Right lobe of liver (tissue), 4 donors: ENCODE data around the gene IGIP.

DNA sequence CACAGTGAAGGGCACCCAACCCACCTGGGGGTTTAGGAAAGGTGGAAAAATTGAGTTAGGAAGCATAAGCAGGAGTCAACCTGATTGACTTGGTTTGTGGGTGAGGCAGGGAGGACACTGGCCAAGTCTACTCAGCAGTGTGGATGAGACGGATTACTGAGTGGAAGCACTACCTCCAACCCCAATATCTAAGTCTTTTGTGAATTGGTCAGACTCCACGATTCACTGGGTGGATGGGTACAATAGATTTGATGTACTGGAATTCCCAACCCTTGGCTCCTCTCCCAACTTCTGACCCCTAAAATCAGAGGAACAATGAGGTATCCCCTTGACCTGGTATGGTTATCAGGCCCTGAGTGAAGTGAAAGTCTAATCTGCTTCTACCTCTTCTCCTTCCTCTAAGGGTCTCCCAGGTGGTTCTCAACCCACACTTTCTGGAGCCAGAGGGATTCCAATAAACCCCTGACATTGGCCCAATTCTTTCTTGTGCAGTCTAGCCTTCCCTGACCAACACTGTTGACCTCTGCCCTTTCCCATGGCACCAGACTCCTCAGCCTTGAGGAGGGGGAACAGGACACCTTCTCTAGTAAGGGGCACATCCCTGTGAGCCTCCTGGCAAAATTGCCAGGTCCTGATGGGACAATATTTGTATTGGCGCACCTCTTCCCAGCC is 5.3 kb downstream of the EGR1 start:
- PRO-cap, 4 experiments: peak in 1 of 4 experiments; most common plus-strand start position 98 of the sequence (in 1)
- RAMPAGE, long total RNA, 2 experiments: no peak in any of the 2 experiments

DNA sequence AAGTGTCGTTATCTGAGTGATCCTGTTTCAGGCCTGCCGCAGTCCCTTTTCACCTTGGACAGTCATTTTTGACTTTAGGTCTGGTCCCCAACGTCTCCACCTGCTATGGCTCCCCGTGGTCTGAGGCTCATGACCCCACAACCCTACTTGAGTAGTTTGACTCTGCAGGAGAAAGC is 27.4 kb downstream of the EGR1 start:
- PRO-cap, 4 experiments: no peak in any of the 4 experiments
- RAMPAGE, long total RNA, 2 experiments: no peak in any of the 2 experiments

- PRO-cap, 4 experiments: peak in 2 of 4 experiments; most common plus-strand start chr5:138505067 (in 1); most common minus-strand start chr5:138504847 (in 1)
- RAMPAGE, long total RNA, 2 experiments: no peak in any of the 2 experiments
Measured at GRCh38 chr5:138504557-138505548, 38.2 kb downstream of the ETF1 start.

DNA sequence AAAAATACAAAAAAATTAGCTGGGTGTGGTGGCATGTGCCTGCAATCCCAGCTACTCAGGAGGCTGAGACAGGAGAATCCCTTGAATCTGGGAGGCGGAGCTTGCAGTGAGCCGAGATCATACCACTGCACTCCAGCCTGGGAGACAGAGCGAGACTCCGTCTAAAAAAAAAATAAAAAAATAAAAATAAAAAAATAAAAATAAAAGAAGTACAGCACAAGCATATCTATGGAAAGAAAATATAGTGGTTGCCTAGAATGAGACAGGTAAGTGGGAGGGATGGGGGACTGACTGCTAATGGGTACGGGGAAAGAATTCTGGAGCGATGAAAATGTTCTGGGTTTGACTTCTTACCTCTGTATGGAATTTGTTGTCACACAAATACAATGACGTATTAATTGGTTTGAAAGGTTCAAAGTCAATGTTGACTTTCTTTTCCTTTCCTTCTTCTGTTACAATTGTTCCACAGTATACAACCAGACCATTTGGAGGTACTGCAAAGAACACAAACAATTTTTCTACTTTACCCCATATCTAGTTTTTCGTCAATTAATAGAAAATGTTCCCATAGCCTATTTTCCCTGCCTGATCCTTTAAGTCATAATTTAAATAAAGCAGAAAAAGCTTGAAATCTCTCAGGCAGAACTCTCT is 25.7 kb downstream of the ETF1 start:
- PRO-cap, 4 experiments: peak in 2 of 4 experiments; most common plus-strand start position 479 of the sequence (in 2); most common minus-strand start position 299 of the sequence (in 1)
- RAMPAGE, long total RNA, 2 experiments: no peak in any of the 2 experiments

DNA sequence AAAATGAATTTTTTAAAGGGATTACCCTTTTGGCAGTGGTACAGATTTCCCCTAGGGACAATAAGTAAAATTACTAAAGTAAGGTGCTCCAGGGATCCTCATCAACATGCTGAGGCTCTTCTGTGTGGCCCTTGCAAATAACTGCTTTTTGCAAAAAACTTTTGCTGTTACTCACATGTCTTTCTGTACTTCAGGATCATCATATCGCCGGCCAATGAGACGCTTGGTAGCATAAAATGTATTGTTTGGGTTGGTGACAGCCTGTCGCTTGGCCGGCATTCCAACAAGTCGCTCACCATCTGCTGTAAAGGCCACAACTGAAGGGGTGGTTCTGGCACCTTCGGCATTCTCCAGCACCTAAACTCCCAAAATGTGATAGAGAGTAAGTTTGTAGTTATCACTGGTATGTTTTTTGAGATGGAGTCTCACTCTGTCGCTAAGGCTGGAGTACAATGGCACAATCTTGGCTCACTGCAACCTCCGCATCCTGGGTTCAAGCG is 4.4 kb downstream of the HSPA9 start:
- PRO-cap, 4 experiments: no peak in any of the 4 experiments
- RAMPAGE, long total RNA, 2 experiments: no peak in any of the 2 experiments

GRCh38 chr5:138725725-138726419 is 27.4 kb upstream of the CTNNA1 start:
- PRO-cap, 4 experiments: peak in 1 of 4 experiments; most common minus-strand start chr5:138725986 (in 1)
- RAMPAGE, long total RNA, 2 experiments: no peak in any of the 2 experiments

GRCh38 chr5:138960120-138960624 is 85.0 kb upstream of the LRRTM2 start:
- PRO-cap, 4 experiments: no peak in any of the 4 experiments
- RAMPAGE, long total RNA, 2 experiments: no peak in any of the 2 experiments

DNA sequence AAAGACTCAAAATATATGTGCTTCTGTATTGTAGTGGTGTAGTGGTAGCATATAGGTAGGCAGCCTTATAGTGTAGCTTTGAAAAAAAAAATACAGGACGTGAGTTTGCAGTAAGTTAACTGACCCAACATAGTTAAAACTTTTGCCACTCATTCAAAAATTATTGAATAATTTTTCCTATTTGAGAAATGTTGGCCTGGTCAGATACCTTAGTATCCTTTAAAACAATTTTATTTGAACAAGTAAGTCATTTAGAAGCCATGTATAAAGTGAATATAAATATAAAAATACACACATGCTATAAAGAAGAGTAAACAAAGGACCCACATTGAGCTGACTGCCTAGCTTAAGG is 18.5 kb upstream of the PAIP2 start:
- PRO-cap, 4 experiments: no peak in any of the 4 experiments
- RAMPAGE, long total RNA, 2 experiments: no peak in any of the 2 experiments

DNA sequence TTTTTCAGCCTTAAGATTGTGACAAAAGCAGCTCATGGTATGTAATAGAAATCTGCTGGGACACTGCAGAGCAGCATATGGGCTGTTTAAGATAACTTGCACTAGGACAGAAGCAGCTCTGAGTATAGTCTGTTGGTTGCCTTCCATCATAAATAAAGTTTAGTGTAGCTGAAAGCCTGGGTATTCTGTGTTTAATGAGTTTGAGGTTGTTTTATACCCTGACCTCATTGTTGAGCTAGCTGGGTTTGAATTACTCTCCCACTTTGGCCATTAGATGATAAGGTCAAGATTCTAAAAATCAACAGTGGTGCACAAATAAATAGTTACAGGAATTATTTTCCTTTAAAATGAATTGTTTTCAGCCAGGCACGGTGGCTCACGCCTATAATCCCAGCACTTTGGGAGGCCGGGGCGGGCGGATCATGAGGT is 9.3 kb upstream of the PAIP2 start:
- PRO-cap, 4 experiments: no peak in any of the 4 experiments
- RAMPAGE, long total RNA, 2 experiments: no peak in any of the 2 experiments

DNA sequence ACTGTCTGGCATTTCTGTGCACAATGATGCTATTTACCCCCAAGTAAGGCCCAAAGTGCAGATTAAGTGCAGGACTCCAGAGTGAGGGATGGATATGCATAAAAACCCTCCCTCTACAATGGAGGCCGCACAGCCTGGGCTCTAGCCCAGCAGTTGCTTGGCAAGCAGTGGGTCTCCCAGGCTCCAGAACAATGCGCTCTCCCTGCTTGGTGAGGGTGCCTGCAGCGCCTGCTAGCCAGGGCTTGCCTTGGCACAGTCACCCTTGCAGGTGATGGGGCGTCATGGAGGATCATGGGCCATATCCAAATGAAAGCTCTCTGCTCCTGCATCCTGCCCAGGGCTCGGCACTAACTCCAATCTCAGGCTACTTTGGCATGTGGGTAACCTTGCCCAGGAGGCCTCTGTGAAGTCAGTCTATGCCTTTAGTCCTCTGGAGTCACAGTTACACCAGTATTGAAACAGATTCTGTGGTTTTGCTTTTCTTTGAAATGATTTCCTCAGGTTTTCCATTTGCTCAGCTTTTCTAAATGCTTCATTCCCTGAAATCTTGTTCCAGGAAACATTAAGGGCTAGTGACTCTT is 11.5 kb upstream of the SPATA24 start:
- PRO-cap, 4 experiments: no peak in any of the 4 experiments
- RAMPAGE, long total RNA, 2 experiments: no peak in any of the 2 experiments

- PRO-cap, 4 experiments: peak in 1 of 4 experiments; most common plus-strand start chr5:139633500 (in 1)
- RAMPAGE, long total RNA, 2 experiments: no peak in any of the 2 experiments
Measured at GRCh38 chr5:139633200-139634451, 14.5 kb upstream of the CXXC5 start.

- PRO-cap, 4 experiments: peak in 2 of 4 experiments; most common minus-strand start chr5:139649562 (in 2)
- RAMPAGE, long total RNA, 2 experiments: no peak in any of the 2 experiments
Measured at GRCh38 chr5:139649050-139650107, 1.2 kb downstream of the CXXC5 start.

GRCh38 chr5:139903864-139904853 is 108.6 kb downstream of the PSD2 start:
- PRO-cap, 4 experiments: no peak in any of the 4 experiments
- RAMPAGE, long total RNA, 2 experiments: no peak in any of the 2 experiments

DNA sequence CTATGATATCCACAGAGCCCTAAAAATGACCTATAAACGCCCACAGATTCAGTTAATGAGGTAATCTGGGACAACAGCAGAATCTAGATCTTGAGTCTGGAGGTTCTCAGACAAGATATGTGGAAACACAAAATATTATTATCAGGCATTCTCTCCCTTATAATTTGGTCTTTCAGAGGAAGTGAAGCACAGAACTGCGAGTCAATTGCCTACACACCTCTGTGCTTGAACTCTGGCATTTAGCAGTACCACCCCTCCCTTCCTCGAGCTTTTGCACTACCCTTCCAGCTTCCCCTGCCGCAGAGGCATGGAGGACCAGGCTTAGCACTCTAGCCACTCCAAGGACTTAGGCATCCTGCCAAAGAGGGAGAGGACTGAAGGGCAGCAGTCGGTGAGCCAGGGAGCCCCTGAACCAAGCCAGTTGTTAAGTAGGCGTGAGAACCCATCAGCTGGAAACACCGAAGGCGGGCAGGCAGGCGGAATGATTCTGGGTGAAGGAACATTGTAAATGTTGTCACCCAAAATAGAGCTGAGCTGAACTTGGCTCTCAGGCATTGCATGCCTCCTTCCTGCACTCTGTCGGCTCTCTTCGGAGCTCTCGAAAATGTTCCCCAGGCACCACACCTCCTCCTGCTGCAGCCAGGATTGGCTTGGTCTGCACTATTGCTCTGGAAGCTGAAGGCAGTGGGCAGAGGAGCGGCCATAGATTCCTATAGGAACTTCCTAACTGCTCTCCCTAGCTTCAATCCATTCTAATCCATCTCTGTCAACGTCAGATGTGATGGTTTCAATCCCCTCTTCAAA is 42.8 kb downstream of the NRG2 start:
- PRO-cap, 4 experiments: no peak in any of the 4 experiments
- RAMPAGE, long total RNA, 2 experiments: no peak in any of the 2 experiments

DNA sequence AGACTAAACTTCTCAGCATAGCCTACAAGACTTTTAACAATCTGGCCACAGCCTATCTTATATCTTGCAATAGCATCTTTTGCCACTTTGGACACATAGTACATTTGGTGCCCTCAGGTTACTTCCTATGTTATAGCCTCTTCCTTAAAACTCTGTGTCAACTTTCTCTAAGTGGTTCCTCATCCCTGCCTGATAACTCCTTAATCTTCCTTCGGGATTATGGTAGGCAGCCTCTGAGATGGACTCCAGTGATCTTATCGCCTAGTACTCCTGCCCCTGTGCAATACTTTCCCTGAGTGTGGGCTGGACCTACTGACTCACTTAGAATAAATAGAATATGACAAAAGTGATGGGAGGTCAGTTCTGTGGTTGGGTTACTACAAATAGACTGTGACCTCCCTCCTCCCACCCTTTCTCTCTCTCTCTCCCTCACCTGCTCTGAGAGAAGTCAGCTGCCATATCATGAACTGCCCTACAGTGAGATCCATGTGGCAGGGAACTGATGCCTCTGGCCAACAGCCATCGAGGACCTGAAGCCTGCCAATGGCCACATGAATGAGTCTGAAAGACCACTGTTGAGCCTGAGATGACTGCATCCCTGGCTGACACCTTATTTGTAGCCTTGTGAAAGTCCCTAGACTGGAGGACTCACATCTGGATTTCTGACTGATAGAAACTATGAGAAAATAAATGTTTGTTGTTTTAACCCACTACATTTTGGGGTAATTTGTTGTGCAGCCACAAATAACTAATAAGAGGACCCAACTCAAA is 31.8 kb downstream of the NRG2 start:
- PRO-cap, 4 experiments: no peak in any of the 4 experiments
- RAMPAGE, long total RNA, 2 experiments: no peak in any of the 2 experiments

DNA sequence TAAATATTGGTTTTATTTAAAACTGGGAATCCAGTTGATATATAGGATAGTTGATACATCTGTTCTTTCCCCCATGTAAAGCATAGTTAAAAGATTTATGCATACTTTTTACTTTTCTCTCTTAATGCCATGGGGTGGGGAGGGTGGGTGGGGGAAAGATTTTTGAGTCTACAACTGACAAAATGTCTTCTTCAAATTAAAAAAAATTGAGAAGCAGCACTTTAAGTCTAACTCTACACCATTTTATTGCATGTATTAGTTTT is at the start of gene IGIP:
Gene IGIP, plus strand, starts transcription at position 154 of the 263 bp plus-strand sequence.
- PRO-cap, 4 experiments: no peak in any of the 4 experiments
- RAMPAGE, long total RNA, 2 experiments: no peak in any of the 2 experiments

DNA sequence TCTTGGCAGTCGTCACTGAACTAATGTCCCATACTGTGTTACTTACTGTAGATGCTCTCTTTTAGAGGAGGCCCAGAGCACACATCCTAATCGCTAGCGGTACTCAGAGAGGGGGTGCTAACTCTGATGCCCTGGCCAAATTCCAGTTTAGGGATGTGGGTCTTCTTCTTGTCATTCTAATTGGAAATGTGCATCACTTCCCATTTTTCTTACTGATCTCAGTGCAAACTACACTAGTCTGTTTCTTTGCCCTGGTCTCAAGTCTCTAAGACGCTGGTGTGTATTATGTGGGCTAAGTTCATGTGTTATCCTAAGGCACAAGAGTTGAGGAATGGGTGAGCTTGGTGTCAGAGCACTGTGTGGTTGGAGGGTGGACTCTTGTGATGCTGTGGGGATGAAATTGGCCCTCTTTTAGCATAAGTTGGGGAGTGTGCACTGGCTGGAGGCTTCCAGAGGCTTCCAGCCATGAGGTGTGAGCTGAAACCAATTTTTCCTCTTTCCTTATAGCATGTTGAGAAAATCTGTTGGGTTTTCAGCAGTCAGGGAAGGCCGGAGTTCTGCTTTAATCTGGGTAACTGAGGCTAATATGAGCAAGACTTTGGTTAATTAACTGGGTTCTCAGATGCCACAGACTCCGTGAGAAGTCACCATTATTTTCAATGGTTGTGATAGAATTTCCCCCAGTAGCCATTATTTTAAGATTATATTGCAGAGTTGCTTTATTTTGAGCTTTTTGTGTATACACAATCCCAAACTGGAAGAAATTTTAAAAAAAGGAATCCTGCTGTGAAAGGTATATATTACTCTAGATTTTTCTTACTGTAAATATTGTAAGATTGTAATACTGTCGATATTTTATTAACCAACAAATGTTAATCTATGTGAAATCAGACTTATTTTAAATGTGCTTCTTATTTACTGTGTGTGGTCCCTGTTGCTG is 1.4 kb downstream of the IGIP start:
- PRO-cap, 4 experiments: no peak in any of the 4 experiments
- RAMPAGE, long total RNA, 2 experiments: no peak in any of the 2 experiments

DNA sequence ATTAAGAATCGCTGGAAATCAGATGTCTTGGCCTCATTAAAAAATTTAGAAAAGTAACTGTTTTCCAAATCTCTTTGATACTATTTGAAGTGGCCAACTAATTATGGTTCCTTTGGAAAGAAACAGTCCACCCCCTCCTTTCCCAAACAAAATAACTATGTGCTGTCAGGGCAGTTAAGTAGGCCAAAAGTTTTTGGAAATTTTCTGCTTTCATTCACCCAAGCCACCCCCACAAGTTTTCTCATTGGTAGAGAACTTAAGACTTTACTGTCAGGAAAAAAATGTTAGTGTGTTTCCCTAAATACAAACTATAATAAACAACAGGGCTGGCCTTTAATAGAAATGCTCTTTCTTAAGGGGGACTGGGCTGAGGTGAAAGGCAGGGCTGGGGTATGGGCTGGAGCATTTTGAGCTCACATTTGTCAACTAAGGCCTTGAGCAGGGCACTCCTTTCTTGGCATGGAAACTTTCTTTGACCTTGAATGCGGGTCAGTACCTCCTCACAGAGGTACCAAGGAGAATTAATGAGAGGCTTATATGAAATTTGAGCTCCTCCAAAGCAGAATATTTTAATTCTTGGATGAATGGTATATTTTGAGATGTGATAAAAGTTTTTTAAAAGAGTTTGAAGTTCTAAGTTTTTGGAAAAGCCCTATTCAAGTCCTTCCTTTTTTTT is 2.9 kb downstream of the CYSTM1 start:
- PRO-cap, 4 experiments: peak in 3 of 4 experiments; most common minus-strand start position 148 of the sequence (in 1)
- RAMPAGE, long total RNA, 2 experiments: no peak in any of the 2 experiments

DNA sequence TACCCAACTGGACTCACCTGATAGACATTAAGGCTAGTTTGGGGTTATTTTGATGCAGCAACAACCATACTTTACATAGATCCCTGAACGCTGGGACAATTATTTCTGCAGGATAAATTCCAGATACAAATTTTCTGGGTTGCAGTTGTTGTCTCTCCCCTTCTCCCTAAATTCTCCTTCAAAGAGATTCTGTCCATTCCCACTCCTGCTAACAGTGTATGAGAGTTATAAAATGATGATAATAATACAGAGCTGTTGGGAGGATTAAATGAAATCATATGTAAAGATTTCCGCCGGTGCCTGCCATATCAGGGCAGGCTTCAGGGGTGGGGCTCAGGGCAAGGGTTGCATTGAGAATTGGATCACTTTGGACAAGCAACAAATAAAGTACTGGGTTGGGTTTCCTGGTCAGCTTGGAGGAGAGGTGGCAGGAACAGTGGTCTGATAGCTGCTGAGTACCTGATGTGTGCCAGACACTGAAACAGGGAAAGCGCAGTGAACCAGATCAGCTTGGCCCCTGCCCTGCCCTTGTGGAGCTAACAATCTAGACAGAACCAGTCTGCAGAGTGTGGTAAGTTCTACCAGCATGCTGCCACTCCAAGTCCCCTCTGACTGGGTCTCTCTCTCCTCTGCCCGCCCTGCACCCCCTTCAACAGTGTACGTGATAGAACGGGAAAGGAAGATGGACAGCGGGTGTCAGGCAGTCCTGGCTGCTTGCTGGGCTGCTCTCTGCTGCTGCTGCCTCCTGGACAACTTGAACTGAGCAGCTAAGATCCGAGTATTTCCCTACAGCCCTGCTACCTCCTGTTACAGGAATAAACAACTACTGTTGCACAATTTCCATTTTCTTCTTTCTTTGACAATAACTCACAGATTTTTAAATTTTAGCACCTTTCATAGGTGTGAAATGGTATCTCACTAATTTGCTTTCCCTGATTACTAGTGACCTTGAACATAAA is 53.4 kb downstream of the CYSTM1 start:
- PRO-cap, 4 experiments: peak in 1 of 4 experiments; most common plus-strand start position 560 of the sequence (in 1)
- RAMPAGE, long total RNA, 2 experiments: no peak in any of the 2 experiments

GRCh38 chr5:140363006-140363522 is 3.1 kb downstream of the SLC4A9 start:
- PRO-cap, 4 experiments: no peak in any of the 4 experiments
- RAMPAGE, long total RNA, 2 experiments: no peak in any of the 2 experiments